Heart (tissue), 3 donors: ENCODE results near the gene PRTG.

DNA sequence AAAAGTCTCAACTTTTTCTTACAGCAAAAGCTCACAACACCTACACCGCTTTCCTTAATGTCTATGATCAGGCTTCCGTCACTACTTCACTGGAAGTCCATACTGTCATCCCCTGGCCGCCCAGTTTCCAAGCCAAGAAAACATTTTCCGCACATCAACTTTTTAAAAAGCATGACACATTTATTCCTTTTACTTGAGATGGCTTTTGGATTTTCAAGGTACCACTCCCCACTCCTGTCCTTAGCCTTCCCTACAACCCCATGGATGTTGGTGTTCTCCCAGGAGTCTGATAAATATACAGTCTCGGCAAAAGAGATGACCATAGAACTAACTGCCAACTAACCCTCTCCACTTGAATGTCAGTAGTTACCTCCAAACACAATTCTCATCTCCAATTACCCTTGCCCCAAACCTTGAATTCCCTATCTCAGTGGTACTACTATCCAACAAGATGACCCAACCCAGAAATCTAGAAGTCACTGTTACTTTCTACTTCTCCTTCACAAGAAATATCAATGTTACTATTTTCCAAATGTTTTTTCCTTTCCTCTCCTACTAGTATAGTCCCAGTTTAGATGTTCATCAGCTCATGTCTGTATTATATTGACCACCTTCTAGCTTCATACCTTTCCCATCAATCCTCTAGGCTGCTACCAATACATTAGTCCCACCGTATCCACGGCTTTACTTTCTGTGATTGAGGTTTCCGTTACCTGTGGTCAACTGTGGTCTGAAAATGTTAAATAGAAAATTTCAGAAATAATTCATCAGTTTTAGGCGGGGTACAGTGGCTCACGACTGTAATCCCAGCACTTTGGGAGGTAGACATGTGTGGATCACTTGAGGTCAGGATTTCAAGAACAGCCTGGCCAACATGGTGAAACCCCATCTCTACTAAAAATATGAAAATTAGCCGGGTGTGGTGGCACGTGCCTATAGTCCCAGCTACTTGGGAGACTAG lies 38.0 kb downstream of the PIGB start:
- RAMPAGE, long total RNA, 2 experiments: no peak in any of the 2 experiments

- RAMPAGE, long total RNA, 2 experiments: start-site peak on the minus strand in 1 of 2 experiments, at chr15:55498301-55498406 at its widest, 188 to 199 reads per replicate
Measured at GRCh38 chr15:55497811-55498765, 9.9 kb downstream of the DNAAF4 start.

- RAMPAGE, long total RNA, 2 experiments: no peak in any of the 2 experiments
Measured at GRCh38 chr15:55742465-55743390, at the start of gene PRTG. TSS of gene PRTG (minus strand) at chr15:55743152.

DNA sequence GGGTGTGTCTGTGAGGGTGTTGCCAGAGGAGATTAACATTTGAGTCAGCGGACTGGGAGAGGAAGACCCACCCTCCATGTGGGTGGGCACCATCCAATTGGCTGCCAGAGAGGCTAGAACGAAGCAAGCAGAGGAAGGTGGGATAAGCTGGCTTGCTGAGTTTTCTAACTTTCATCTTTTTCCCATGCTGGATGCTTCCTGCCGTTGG lies 25.7 kb upstream of the NEDD4 start:
- RAMPAGE, long total RNA, 2 experiments: no peak in any of the 2 experiments

DNA sequence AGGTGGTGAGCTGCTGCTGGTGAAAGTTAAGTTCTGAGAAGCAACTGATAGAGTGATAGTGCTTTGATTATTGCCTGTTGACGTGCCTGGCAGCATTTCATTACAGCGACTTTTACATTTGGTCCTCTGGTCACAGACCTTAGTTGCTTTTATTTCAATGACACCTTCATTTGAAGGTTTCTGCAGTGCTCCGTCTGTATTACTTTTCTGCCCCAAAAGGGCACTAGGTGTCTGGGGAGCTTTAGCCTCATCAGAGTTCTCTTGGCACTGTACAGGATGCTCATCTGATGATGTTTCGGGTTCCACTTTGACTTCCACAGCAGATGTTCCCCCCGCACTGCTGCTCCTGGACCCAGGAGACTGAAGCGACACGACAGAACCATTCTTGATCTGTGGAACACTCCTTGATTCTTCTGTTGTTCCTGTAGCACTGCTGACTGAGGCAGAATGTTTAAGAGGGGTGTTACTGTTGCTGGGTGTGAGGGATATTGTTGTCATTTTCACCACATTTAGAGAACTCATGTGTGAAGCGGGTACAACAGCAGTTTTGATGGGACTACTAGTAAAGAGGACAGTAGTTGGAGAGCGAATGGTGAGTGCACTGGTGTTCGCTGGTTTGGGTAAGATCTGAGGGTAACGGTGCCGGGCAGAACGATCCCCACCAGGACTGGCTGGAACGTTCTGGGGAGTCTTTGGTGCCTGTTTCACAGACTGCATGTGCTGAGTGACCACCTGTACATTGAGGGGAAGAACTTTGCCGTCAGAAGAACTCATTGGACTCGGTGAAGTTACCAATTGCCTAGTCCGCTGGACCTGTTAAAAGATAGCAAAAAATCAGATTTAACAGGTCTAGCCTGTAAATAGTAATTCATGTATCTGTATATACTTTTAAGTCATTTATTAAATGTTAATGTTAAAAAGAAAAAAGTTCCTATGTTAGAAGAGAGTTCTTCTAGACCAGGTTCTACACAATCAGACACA lies 102.7 kb upstream of the NEDD4 start:
- RAMPAGE, long total RNA, 2 experiments: no peak in any of the 2 experiments

GRCh38 chr15:56216417-56217179 lies 27.1 kb downstream of the RFX7 start:
- RAMPAGE, long total RNA, 2 experiments: no peak in any of the 2 experiments

- RAMPAGE, long total RNA, 2 experiments: no peak in any of the 2 experiments
Measured at GRCh38 chr15:56223181-56223918, 20.3 kb downstream of the RFX7 start.

DNA sequence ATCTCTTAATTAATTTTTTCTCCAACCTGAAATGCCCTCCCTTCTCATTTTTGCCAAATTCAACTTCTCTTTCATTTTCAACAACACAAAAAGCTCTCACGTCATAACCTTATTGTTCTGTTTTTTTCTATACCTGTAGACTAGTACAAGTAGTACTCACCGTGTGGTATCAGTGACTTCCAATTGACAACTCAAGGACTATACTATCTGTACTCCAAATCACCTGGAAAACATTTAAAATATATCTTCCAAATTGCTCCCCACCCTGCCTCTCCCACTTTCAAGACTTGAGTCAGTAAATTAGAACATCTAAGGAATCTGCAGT lies 72.9 kb upstream of the ZNF280D start:
- RAMPAGE, long total RNA, 2 experiments: no peak in any of the 2 experiments

DNA sequence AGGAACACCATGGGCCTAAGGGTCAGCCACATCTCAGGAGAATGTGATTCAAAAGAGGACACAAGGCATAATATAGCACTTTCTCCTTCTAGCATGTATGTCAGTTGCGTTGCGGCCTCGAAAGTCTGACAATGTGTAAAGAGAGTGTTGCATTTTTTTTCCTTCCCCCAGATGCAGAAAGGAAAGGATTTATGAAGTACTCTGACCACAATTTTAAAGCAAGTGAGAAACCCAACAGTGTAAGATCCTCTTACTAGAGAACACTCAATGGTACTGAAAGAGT lies 31.9 kb upstream of the TCF12 start:
- RAMPAGE, long total RNA, 2 experiments: no peak in any of the 2 experiments

DNA sequence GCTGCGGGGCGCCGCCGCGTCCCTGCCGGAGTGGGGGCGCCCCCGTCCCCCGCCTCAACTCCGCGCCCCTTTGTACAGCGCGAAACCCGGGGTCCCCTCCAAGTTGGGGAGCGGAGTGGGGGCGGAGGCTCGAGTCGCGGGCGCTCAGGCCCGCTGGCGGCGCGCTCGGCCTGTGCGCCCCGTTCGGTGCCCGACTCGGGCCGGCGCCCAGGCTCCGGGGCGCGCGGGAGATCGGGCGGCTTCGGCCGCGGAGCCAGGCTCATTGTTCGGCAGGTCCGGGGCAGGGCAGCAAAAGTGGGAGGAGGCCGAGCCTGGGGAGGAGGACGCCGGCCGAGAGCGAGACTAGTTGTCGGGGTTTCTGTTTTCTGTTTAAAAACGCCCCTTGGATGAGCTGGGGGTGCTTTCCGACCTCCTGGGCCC lies 522 bp downstream of the TCF12 start:
- RAMPAGE, long total RNA, 2 experiments: no peak in any of the 2 experiments

DNA sequence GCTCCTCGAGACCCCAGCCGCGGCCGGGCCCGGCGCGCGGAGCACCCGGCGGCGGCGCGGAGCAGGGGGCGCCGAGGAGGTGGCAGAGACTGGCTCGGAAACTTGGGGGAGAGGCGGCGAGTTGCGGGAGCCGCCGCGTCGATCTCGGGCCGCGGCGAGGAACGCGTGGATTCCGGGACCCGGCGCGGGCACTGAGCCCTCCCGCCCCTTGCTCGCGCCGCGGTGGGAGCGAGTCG lies 1.0 kb downstream of the TCF12 start:
- RAMPAGE, long total RNA, 2 experiments: no peak in any of the 2 experiments

GRCh38 chr15:56933001-56933888 lies 14.8 kb downstream of the TCF12 start:
- RAMPAGE, long total RNA, 2 experiments: no peak in any of the 2 experiments

GRCh38 chr15:56962839-56963677 lies 44.6 kb downstream of the TCF12 start:
- RAMPAGE, long total RNA, 2 experiments: no peak in any of the 2 experiments

- RAMPAGE, long total RNA, 2 experiments: no peak in any of the 2 experiments
Measured at GRCh38 chr15:56985362-56986019, 67.0 kb downstream of the TCF12 start.

DNA sequence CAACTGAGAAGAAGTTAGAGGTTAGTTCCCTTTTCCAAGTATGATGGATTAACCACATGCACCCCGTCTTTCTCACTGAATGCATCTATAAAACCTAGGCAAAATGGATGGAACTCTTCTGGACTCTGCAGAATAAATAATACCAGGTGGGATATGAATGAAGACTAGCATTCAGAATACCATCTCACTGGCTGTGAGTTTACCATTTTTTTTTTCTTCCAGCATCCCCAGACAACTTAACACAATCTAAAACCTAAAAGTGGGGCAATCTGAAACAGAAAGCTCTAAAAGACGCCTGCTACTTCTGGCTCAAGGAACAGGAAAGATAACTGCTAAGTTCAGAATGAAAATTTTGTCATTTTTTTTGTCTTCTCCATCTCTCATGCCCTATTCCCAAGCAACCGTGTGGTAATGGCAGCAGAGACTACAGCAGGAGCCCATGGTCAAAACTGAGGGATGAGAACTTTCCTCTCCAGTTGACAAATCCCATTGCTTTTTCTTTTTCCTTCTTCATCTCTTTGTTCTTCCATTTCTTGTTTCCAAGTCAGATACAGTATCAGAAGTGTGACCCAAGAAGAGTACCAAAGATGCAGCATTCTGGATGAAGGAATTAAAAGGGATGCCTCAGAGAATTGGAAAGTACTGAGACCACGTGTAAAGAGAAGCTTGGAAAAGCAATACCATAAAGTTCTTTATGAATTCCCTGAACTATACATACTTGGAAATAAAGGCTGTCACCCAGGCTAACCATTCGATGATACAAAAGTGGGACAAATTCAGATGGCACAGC lies 74.6 kb downstream of the TCF12 start:
- RAMPAGE, long total RNA, 2 experiments: no peak in any of the 2 experiments

DNA sequence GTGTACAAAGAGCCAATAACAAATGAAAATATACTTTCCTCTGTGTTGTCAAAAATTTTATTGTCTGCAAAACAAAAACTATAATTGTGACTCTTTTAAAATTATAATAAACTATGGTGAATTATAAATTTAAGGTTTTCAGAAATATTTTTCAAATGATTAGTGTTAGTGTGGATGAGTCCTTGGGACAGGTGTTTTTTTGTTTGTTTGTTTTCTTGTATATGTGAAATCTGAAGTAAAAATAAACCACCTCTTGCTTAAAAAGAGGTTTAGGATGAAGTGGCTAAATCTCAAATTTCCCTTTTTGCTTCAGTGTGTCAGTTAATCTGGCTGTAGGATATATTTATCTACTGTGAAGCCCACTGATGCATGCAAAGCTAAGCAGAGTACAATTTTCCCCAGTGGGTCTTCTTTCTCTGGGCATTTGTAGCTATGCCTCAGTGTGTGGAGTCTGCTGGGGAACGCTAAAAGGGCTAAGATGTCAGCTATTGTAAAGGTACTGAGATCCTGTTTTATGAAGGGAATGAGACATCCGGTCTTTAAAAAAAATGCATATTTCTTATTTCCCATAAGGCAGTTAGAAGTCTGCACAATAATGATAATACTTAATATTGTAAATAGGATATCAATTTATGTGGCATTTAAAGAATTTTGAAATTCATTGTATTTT lies 190.5 kb downstream of the TCF12 start:
- RAMPAGE, long total RNA, 2 experiments: no peak in any of the 2 experiments

- RAMPAGE, long total RNA, 2 experiments: no peak in any of the 2 experiments
Measured at GRCh38 chr15:57141552-57142137, 223.2 kb downstream of the TCF12 start.

DNA sequence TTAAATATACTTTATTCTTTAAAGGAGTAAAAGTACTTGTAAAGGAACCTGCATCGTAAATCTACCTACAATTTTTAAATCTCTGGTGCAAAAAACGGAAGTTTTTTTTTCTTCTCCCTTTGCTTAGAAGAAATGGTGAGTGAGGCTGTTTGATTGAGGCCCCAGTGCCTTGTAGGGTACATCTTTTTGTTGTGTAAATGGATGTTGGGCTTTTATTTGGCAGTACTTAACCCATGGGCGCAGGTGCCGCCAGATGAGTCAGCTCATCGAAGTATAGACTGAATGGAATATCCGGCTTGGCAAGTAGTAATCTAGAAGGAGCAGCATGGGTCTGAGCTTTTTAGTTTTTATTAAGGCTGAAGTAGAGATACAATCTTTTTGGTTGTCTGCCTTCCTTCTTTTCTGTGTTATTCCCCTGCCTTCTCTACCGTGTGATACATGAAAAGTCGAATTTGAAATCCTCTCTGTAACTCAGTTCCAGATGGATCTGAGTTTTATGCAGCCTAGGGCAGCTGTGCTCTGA lies 177.7 kb upstream of the CGNL1 start:
- RAMPAGE, long total RNA, 2 experiments: no peak in any of the 2 experiments

DNA sequence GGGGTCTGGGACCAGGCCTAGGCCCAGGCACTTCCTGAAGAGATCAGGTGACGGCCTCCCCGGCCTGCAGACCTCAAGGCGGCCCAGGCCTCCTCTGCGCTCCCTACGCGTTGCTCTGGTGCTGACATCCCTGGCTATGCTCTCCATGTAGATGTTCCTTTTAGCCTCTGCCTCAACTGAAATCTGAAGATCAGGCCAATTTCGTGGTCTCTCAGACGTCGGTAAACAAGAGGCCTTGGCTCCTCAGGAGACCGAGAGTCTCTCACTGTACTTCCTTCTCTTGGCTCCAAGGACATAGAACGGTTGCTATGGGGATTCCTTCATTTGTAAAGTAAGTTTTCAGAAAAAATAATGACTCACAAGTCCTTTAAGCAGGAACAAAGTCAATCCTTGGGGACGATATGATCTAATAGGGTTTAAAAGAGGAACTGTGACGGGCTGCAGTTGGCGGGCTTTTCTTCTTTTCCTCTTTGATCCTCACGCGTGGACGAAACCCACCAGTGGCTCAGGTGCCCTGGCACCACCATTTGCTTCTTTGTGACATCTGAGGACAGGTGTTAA lies 55.6 kb upstream of the CGNL1 start:
- RAMPAGE, long total RNA, 2 experiments: no peak in any of the 2 experiments

GRCh38 chr15:57327918-57328451 lies 48.3 kb upstream of the CGNL1 start:
- RAMPAGE, long total RNA, 2 experiments: no peak in any of the 2 experiments